Fibroblast of the aortic adventitia (primary cell): ENCODE measurements around the gene CIRBP.

GRCh38 chr19:899171-899922 lies 6.4 kb upstream of the MED16 start:
- CAGE, long polyA plus RNA: no peak

DNA sequence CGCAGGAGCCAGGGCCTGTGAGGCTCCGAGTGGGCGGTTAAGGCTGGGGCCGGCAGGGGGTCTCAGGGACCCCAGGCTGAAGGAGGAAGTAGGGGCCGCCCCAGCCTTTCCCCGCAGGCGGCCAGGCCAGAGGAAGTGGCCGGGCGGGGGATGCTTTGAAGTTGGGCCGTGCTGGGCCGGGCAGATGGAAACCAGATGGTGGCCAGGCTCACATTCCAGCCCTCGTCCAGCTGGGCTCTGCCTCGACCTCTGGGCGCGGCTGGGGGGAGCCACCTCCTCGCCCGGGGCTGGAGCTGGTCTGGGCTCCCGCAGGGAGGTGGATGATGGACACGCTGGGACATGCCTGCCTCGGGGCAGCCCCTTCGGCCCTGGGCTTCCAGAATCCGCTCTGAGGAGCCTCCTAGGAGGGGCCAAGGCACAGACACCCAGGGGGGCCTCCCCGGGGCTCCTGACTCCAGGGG lies 7.4 kb downstream of the ARID3A start:
- CAGE, long polyA plus RNA: no peak

- CAGE, long polyA plus RNA: no peak
Observed at GRCh38 chr19:940508-941798, 15.1 kb downstream of the ARID3A start.

DNA sequence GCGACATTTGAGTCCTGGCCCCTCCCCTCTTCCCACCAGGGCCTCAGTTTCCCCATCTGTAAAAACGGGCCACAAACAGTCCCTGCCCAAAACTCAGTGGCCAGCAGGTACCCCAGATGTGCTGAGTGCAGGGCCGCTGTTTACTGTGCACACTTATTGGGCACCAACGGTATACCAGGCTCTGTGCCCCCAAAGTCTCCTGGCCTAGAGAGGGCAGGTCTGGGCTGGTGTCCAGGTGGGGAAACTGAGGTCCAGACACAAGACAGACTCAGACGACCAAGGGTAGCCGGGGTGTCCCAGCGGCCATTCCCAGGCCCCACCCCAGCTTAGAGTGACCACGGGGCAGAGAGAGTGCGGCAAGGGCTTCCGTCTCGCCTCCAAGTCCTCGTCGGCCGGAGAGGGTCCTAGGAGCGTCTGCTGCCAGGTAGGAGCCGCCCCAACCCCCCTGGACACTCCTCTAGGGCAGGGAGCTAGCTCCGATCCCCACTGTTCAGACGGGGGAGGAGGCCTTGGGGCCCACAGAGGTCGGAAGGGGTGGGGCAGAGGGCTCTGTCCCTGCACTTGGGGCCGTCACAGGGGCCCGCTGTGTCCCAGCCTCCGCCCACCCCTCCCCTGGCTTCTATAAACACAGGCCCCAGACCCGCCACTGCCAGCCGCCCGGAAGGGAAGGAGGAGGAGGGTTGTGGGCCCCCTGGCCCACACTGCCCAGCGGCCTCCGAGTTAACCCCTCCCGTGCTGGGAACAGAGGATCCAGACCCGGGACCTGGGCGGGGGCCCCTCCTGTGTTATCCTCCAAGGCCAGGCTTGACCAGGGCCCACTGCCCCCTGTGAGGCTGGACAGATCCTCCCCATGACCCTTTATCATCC lies 23.3 kb upstream of the WDR18 start:
- CAGE, long polyA plus RNA: no peak

DNA sequence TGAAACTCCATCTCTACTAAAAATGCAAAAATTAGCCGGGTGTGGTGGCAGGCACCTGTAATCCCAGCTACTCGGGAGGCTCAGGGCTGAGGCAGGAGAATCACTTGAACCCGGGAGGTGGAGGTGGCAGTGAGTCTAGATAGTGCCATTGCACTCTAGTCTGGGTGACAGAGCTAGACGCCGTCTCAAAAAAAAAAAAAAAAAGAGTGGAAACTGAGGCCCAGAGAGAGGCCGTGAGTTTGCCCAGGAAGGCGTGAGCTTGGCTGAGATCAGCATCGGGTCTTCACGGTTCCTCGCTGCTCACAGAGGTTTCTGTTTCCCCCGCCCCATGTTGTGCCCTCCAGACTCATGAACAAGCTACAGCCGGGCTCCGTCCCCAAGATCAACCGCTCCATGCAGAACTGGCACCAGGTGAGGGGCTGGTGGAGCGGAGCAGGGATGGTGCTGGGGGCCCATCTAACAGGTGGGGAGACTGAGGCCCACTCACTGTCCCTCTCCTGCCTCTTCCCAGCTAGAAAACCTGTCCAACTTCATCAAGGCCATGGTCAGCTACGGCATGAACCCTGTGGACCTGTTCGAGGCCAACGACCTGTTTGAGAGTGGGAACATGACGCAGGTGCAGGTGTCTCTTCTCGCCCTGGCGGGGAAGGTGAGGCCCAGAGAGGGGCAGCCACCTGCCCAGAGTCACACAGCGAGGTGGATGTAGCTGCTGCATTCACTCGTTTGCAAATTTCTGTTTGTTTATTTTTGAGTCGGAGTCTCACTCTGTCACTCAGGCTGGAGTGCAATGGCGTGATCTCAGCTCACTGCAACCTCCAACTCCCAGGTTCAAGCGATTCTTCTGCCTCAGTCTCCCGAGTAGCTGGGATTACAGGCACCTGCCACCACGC lies 5.9 kb downstream of the CNN2 start:
- CAGE, long polyA plus RNA: no peak

- CAGE, long polyA plus RNA: no peak
Observed at GRCh38 chr19:1126054-1126522, 22.3 kb downstream of the GPX4 start.

GRCh38 chr19:1189303-1189926 lies 15.3 kb upstream of the SBNO2 start:
- CAGE, long polyA plus RNA: no peak

- CAGE, long polyA plus RNA: no peak
Observed at GRCh38 chr19:1223582-1224089, 14.2 kb downstream of the CBARP start.

GRCh38 chr19:1254485-1254729 lies 6.0 kb downstream of the MIDN start:
- CAGE, long polyA plus RNA: no peak

- CAGE, long polyA plus RNA: no peak
Observed at GRCh38 chr19:1267644-1268285, 1.4 kb upstream of the CIRBP start.

DNA sequence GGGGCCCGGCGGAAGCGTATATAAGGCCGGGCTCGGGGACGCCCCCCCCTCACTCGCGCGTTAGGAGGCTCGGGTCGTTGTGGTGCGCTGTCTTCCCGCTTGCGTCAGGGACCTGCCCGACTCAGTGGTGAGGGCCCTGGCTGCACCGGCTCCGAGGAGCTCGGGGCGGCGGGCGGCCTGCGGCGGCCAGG lies at the start of gene CIRBP:
CIRBP (plus strand) TSS at position 49 of the 191 bp plus-strand sequence.
- CAGE, long polyA plus RNA: no peak

DNA sequence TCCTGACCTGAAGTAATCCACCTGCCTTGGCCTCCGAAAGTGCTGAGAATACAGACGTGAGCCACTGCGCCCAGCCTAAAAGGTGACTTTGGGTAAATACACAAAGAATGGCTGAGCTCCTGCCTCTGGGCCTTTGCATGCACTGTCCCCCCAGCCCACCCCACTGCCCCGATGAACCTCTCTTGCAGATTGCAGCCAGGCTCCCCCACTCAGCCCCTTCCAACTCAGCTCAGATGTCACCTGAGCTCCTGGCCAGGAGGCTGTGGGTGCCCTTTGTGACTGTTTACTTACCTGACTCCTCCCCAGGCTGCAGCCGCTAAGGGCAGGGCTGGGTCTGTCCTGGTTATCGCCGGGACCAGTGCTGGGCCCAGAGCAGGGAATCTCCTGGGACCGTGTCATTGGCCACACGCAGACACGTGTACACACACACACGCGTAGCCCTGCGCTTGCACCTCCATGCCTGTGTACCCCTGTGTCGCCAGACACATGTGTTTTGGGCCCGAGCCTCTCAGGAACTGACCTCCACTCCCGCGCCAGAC lies 18.5 kb downstream of the EFNA2 start:
- CAGE, long polyA plus RNA: no peak

DNA sequence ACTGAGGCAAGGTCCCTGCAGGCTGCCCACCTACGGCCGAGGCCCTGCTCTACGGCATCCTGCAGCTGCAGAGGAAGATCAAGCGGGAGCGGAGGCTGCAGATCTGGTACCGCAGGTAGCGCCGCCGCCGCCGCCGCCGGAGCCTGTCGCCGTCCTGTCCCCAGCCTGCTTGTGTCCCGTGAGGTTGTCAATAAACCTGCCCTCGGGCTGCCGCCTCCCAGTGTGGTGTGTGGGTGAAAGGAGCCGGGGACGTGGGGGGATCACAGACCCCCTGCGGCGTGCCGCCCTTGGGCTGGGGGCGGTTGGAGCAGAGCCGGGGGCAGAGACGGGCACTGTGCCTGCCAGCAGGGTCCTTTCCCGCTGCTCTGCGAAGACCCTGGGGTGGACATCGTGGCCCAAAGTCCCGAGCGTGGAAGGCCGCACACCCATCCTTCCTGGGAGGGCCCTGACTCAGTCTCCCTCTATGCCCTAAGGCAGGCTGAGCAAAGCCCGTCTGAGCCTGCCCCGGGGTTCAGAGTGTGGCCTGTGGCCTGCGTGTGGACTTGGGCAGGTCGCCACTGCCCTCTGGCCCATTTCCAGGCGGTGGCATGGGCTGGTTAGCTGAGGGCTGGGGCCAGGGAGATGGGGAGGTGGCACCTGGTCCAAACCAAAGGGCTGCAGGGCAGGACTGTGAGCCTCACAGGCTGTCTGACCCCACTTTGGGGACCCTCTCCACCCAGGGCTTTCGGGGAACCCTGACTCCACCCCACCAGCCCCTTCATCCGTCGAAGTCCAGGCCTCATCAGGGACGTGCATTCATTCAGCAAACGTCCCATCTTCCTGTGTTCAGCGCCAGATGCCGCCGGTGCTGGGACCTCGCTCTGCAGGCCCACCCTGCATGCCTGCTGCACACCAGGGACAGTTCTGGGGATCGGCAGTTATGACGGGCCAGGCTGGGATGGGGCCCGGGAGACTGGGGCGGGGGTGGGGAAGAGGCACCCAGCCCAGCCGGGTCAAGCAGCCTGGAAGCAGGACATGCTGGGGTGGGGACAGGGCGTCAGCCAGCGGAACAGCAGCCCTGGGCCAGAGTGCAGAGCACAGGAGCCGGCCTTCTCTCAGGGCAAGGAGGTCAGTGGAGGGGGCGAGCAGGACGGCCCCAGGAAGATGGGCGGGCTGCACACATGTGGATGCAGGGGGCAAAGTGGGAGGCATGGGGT lies 5.6 kb downstream of the GAMT start:
- CAGE, long polyA plus RNA: no peak

DNA sequence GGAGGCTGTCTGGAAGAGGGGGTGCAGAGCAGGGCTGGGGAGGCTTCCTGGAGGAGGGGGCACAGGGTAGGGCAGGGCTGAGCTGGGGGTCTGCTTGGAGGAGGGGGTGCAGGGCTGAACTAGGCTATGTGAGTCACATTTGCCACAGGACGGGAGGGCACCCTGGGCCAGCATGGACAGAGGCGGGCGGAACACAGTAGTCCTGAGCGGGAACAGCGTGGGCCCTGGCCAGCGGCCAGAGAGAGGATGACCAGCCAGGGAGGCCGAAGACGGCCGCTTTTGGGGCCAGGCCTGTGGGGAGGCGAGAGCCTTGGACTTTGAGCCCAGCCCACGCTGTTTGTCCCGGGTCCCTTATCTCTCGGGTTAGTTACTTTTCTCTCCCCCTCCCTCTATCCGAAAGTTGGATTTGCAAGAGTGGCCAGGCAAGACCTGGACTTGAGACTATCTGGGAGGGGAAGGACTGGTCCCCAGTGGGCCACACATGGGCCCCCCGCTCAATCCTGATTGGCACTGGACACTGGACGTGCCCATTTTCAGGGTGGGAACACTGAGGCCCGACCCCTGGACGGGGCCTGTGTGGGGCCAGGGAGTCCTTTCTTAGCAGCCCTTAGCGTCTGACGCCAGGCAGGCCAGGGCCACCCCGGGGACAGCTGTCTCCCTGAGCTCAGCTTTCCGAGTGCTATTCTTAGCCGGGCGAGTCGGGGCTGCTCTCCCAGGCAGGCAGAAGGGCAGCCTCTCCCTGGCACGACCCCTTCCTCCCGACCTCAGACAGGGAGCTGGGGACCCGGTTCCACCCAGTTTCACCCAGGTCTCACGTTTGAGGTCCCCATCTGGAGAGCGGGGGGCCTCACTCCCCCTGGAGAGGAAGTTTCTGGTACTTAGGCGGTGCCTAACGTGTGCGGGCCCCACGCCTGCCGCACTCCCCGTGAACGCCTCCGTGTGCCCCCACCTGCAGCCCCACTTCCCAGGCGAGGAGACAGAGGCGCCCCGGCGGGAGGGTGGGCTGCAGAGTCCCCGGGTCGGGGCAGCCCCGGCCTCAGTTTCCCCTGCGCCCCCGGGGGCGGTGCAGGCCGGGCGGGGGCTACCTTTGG lies 786 bp downstream of the GAMT start:
- CAGE, long polyA plus RNA: no peak

DNA sequence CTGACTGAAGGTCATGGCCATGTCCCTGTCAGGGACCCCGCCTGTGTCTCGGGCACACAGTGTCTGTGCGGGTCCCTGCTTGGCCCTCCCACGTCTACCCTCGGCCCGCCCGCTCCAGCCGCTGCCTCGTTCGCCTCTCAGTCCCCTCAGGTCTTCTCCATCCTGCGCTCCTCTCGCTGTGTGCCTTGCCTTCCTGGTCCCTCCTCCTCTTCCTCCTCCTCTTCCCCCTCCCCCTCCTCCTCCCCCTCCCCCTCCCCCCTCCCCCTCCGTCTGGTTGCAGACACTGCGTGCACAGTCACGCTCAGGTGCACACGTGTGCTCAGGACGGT lies 14.1 kb upstream of the RPS15 start:
- CAGE, long polyA plus RNA: no peak

DNA sequence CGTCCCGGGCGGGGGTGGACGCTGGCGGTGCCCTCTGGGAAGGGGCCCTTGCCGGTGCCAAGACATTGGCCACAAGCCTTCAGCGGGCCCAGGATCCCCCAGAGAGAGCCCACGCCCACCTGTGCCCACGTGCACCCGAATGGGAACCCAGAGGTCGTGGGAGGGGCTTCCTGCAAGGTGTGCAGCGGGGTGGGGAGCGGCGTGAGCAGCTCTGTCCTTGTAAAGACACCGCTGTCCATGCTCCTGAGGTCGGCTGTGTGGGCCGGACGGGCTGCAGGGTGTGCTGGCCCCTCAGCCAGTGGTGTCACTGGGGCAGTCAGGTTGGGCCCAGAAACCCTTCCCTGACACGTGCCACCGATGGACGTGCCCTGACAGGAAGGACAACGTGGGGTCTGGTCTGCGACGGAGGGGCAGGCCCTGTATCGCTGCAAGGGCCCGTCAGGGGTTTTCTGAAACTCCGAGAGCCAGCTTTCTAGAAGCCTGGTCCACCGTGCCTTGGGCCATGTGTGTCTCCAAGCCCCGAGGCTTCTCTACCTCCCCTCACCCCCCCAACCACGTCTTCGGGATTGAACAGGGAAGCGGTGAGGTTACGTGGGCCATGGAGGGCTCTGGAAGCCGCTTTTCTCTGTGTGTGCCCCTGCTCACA lies 4.2 kb upstream of the RPS15 start:
- CAGE, long polyA plus RNA: no peak

DNA sequence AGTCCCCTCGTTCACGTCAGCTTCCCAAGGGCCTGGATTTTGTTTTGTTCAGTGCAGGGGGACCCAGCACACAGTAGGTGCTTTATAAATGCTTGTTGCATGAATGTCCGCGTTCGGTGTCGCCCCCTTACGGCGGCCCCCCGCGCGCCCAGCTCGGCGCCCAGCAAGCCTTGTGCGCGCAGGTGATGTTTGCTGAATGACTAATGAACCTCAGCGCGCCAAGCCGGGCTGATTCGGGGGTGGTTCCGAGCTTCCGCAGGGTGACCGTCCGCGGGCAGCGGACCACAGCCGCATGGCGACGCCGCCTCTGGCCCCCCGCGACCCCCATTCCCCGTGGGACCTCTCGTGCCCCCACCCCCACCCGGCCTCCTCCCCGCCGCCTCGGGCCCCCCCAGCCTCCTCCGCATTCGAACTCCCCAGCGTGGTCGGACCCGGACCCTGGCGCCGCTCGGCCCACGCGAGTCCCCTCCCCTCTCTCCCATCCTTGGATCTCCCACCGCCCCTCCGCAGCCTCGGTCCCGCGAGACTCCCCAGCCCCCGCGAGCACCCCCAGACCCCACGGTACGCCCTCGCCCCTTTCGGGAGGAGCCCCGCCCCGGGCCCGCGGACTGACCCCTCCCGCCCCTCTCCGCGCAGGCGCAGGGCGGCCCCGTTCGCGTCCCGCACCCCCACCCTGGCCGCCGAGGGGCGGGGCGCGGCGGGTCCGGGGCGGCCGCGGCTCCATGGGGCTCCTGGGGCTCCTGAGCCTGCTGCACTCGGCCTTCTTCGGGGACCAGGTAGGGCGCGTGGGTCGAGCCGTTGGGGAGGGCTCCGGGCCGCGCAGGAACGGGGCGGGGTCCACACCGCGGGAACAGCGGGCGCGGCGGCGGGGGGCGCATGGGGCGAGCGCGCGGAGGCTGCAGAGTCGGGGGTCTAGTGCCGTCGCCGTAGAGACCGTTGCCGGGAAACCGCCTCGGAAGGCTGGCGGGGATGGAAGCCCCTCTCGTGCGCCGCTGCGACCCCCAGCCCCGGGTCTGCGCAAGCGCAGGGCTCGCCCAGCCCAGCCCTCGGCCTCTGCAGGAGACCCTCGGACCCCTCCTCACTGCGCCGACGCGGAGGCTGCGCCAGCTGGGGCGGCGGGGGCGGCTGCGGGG lies 4.0 kb upstream of the APC2 start:
- CAGE, long polyA plus RNA: no peak

- CAGE, long polyA plus RNA: no peak
Observed at GRCh38 chr19:1470151-1471147, 8.6 kb downstream of the C19orf25 start.

DNA sequence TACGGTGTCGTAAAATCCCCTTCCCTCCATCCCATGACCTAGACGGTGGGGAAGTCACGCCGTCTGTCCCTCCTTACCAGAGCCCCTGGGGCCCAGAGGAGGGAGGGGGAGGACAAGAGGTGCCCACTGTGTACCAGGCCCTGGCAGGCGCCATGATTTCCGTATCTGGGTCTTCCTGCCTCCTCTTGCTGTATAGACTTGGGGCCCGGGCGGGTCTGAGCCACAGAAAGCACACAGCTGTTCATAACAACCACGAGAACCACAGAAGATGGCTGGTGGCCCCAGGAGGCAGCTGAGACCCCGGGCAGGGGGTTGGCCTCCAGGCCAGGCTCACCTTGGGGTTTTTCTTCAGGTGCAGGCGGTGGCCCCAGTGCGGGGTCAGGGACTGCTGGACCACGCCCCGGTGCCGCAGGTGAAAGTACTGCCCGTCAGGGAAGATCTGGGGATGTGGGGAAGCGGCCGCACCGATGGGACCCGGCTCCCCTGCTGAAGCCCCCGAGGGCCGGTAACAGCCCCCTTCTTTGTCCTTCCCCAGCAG lies 622 bp downstream of the PCSK4 start:
- CAGE, long polyA plus RNA: no peak

GRCh38 chr19:1493155-1493899 lies 2.3 kb downstream of the REEP6 start:
- CAGE, long polyA plus RNA: no peak